Calu3 (cell line): ENCODE results near the genes B3GALT4 and RGL2.

GRCh38 chr6:32980763-32981349 is 12.5 kb downstream of the BRD2 start:
- PRO-cap = no peak

DNA sequence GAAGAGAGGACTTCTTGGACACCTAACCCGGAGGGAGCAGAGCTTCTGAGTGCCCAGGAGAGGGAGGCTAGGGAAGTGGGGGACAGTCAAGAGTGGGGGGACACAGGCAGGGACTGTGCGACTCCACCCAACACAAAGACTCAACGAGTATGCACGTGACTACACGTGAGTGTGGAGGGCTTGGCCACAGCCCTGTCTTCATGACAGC is 30.3 kb downstream of the COL11A2 start:
- PRO-cap = no peak

DNA sequence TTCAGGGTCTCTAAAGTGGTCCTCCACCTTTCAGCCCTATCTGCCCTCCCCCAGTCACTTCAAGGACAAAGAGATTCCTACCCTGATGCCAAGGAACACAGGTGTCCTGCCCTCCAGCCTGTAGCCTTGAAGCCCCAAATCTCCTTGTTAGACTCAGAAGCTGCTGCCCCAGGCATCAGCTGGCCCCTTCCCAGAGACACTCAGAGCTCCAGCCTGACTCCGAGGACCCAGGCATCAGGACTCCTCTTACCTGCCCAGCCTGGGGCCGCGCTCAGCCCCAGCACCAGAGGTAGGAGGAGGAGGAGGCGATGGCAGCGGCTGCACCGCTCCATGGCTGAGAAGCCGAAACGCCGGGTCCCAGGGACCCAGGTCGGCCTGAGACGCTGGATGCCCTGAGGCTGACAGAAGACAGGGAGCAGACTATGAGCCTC is 343 bp downstream of the COL11A2 start:
- PRO-cap = no peak

DNA sequence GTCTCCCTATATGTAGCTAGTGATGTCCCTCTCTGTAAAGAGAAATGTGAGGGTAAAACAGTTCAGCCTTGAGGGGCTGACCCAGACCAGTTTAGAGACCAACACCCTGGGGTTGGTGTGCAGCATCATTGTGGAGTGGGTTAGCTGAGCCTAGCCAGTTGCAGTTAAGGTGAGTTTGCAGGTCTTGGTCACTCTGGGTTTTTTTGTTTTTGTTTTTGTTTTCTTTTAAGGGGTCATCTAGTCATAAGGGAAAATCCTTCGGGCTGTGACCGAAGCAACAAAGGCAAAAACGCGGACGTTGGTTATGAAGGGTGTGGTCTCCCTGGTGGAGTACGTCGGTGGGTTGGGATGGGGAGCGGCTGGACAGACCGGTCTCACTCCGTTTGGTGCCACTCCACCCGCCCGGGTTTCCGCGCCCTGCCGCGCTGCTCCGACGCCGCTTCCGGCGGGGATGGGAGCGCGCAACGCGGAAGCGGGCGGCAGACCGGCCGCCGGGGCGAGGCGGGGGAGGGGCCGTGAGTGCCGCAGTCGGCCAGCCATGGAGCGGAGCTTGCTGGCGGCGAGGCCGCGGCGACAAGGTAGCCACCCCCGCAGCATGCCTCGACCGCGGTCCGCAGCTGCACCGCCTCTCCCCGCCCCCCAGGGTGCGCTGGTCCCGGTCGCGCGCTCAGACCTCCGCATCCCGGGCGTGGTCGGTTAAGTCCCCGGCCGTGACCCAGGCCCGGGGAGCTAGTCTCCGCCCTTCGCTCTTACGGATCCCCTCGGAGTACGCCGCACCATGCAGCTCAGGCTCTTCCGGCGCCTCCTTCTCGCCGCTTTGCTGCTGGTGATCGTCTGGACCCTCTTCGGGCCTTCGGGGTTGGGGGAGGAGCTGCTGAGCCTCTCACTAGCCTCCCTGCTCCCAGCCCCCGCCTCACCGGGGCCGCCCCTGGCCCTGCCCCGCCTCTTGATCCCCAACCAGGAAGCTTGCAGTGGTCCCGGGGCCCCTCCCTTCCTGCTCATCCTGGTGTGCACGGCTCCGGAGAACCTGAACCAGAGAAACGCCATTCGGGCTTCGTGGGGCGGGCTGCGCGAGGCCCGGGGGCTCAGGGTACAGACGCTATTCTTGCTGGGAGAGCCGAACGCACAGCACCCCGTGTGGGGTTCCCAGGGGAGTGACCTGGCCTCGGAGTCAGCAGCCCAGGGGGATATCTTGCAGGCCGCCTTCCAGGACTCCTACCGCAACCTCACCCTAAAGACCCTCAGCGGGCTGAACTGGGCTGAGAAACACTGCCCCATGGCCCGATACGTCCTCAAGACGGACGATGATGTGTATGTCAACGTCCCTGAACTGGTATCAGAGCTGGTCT is at the start of gene B3GALT4:
B3GALT4 (plus strand) TSS at position 482 of the 1,349 bp plus-strand sequence.
- PRO-cap = bidirectional peak, plus-strand start at position 482 of the sequence, minus-strand start at position 367 of the sequence; bidirectional peak, plus-strand start at position 752 of the sequence, minus-strand start at position 819 of the sequence

GRCh38 chr6:33279599-33280022 is 2.7 kb downstream of the B3GALT4 start:
- PRO-cap = no peak

DNA sequence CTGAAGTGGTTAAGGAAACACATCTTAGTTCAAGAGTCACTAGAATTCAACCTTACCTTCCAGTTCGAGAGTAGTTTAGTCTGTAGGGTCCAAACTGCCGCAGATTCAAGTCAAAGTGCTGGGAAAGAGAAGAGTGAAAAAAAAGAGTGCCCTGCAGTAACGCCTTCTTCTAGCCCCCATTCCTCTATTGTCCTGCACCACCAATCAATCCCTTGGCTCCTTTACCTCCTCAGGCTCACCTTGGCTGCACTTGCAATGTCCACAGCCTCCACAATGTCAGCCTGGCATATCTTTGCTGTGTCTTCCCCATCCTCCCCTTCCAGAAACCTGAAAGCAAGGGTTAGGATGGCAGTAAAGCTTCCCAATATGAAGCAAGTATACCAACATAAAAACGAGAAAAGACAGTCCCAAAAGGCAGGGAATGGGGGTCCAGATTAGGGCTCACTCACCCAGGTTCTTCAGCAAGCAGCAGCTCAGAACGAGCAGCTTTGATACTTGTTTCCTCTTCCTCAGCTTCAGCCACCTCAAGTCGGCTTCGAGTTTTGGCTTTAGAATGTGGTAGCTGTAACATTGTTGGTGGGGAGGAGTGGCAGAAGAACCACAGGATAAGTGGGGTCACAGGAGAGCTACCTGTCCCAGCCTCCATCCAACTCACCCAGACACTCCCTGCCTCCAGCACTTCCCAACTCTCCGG is 983 bp downstream of the WDR46 start:
- PRO-cap = no peak

DNA sequence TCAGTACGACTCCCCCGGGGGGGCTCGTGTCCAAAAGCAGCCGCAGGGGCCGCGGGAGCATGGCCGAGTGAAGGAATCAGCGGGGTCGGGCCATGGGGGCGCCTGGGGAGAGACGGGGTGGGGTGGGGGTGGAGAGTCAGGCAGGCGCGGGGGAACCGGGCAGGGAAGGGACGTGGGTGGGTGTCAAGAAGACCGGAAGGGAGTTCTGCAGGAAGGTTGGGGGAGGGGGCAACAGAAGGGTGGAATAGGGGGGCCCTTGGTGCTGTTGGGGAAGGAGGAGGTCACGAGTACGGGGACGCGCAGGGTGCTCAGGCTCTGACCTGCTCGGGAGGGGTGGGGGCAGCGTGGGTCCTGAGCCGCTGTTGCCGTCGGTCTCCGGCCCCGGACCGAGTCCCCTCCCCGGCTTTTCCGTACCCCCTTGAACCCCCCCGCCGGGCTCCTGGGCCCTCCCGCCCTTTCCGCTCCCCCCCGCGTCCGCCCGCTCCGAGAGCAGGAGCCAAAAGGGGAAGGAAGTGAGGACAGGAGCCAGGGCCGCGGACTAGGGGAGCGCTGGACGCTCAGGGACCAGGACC is at the start of gene RGL2:
RGL2 (minus strand) TSS at position 393 of the 572 bp plus-strand sequence.
- PRO-cap = bidirectional peak, plus-strand start at position 499 of the sequence, minus-strand start at position 393 of the sequence

DNA sequence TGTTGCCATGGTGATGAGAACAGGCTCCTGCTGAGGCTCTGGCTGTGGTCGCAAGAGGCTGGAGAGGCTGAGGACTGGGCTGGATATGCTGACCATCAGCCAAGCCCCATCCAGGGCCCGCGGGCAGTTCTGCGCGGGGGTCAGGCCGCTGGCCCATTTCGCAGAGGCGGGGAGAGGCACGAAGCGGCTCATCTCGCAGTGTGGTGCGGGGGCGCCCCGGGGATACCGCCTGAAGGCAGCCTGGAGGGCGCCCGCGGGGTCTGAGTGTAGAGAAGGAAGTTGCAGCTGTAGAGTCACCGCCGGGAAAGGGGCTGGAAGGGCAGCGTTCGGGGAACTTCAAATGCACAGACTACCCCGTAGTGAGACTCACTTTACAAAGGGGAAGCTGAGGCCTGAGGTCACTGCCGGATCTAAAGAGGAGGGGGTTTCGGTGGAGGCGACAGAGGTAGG is 635 bp downstream of the TAPBP start:
- PRO-cap = unidirectional peak, plus-strand start at position 54 of the sequence; unidirectional peak, plus-strand start at position 157 of the sequence; bidirectional peak, plus-strand start at position 290 of the sequence, minus-strand start at position 289 of the sequence

DNA sequence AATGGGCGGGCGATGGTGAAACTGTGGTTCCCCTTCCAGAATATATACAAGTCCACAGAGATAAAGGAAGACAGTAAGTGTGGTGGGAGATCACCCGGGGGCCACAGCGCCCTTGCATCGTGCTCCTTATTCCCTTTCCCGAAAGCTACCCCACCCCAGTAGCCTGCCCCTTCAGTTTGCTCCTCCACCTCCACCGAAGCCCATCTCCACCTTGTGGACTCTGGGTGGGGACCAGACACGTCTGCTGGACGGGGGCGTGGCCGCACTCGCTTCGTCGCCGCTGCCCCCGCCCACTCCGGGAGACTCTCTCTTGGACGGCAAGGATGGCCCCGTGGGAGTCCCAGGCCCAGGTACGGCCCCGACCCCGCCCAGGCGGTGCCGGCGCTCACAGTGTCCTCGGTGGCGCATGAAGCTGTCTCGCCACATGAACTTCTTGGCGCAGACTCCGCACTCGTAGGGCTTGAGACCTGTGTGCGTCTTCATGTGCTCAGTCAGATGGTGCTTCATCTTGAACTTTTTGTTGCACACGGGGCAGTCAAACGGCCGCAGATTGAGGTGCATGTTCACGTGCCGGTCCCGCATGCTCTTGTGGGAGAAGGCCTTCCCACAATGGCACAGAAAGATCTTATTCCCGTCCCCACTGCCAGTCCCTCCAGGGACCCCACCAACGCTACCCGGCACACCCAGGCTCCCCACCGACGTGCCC is 1.1 kb upstream of the TAPBP start:
- PRO-cap = bidirectional peak, plus-strand start at position 301 of the sequence, minus-strand start at position 213 of the sequence; unidirectional peak, minus-strand start at position 622 of the sequence

DNA sequence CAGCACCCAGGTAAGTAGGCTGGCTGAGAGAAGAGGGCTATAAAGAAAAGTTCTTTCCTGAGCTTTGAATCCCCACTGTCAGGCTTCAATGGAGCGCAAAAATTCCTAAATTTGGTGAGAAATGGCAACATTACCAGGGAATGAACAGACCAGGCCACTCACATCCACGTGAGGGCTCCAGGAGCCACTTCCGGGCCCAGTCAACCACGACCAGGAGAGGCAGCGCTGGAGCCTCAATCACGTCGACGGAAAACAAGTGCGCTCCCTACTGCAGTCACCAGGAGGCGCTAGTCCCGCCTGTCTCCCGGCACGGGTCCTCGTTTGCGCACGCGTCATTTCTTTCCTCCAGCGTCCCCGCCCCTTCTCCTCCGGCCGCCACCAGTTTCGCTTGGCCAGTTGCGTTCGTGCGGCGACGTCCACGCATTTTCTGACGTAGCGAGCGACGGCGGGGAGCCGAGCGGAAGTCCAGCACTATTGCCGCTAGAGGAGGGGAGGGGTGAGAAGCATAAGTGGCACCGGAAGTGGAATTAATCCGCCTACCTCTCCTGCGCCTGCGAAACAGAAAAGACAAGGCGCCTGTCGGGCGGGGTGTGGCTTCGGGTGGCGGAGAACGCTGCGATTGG is 382 bp upstream of the KIFC1 start:
- PRO-cap = bidirectional peak, plus-strand start outside the sequence, minus-strand start at position 189 of the sequence

- PRO-cap = no peak
Measured at GRCh38 chr6:33416870-33417021, 1.2 kb downstream of the CUTA start.

DNA sequence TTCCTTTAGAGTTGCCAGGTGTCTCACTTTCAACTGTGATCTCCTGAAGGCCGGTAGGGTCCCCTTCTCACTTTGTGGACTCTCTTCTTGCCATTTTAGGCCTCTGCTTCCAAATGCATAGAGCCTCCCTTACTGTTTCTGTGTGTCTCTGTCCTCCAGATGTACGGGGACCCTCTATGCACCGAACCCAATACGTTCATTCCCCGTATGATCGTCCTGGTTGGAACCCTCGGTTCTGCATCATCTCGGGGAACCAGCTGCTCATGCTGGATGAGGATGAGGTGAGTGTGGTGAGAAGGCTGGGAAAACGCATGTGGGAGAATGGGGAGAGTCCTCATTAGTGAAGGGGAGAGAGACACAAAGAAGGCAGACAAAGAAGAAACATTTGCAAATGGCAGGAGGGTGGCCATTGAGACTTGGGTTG is 3.5 kb downstream of the SYNGAP1 start:
- PRO-cap = no peak

DNA sequence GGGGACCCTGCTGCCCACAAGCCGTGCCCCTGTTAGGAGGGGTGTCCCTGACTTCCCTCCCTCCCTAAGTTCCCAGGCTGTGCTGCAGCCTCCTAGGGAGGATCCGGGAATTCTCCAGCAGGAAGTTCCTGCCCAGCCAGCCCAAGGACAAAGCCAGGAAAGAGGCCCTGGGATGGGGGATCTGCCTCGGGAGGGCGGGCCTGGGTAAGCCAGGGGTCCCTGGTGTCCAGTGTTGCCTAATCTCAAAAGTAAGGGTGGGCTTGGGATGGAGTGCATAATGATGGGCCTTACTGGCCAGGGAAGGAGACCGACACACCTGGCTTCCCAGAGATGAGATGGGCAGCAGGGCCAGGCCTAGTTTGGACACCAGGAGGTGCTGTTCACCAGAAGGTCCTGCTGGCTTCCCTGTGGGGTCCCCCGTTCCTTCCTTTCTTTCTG is 9.4 kb upstream of the BAK1 start:
- PRO-cap = no peak

GRCh38 chr6:33589904-33590644 is 10.0 kb upstream of the BAK1 start:
- PRO-cap = bidirectional peak, plus-strand start at chr6:33590460, minus-strand start at chr6:33590322

GRCh38 chr6:33590665-33591396 is 10.8 kb upstream of the BAK1 start:
- PRO-cap = bidirectional peak, plus-strand start at chr6:33591009, minus-strand start at chr6:33590896

- PRO-cap = no peak
Measured at GRCh38 chr6:33627850-33628413, 6.8 kb downstream of the ITPR3 start.

DNA sequence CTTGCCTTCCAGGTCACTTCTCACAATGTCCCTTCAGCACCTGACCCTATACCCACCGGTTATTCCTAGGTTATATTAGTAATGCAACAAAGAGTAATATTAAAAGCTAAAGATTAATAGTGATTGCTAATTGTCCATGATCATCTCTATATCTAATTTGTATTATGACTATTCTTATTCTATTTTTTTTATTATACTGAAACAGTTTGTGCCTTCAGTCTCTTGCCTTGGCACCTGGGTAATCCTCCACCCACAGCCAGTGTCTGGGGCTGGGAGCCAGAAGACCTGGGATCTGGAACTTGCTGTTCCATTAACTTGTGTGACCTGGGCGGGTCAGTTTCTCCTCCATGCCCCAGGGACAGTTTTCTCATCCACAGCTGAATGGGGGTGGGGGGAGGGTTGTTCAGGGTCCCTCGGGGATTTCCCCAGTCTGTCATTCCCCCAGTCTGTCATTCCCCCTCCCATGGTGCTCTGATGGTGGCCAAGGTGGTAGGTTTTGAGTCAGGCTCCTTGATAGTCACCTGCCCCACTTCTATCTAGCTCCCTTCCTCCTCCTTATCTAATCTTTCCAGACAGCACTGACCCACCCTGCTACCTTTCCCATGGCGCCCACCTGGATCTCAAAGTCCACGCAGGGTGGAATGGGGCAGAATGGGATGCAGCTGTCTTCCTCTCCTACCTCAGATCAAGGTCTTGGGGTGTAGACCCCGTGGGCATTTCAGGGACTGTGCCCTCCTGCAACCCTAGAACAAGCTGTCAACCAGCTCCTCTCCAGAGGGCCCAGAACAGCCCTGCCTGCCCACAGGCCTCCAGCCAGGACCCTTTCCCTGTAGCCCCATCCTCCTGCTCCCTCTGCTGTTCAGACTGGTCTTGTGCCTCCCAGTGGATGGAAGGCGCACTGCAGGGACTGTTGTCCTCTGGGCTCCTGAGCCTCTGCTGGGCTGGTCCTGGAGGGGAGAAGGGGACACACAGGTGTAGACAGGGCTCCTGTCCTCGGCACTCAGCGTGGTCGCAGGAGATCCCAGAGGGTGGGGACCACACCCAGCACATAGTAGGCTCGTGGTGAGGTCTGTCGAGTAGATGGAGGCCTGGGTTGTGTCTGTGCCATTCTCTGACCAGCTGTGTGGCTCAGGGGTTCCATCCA is 11.1 kb downstream of the ITPR3 start:
- PRO-cap = no peak

DNA sequence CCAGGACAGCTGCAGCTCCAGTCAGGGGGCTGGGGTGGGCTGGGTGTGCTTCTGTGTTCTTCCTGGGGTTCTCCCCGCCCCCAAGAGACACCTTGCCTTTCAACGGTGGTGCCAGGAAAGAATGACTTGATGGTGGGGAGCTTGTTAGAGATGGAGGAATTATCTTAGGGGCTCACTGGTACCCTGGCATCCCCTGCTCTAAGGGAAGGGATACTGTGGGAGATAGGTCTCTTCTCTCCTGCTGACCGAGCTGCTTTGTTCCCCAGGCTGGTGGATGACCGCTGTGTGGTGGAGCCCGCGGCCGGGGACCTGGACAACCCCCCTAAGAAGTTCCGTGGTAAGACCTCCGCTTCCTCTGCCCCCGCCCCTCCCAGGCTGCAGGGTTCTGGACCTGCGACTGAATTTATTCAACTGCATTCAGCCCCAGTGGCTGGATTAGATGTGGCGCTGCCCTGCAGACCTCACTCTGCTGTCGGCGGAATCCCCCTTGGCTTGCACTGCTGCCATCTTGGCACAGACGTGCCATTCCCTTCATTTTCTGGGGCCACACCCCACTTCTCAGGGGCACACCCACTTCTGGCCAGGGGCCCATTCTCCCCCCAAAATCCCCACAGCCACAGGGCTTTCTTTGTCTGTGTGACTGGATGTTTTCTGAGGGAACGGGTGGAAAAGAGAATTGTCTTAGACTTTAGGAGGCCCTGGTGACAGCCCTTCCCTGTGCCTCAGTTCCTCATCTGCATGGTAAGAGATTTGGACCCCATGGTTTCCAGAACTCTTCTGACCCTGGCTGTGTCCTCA is 19.3 kb downstream of the ITPR3 start:
- PRO-cap = no peak

DNA sequence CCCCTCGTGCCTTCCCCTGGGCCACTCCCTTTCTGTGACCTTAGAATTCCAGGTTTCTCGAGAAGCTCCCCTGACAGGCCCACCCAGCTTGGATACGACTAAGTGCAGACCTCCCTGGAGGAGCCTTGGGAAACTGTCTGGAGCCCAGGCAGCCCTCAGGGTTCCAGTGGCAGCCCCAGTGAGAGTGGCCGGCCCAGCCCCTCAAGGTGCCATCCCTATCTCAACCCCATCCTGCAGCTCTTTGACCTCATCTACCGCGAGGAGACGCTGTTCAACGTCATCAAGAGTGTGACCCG is 20.9 kb downstream of the UQCC2 start:
- PRO-cap = no peak

DNA sequence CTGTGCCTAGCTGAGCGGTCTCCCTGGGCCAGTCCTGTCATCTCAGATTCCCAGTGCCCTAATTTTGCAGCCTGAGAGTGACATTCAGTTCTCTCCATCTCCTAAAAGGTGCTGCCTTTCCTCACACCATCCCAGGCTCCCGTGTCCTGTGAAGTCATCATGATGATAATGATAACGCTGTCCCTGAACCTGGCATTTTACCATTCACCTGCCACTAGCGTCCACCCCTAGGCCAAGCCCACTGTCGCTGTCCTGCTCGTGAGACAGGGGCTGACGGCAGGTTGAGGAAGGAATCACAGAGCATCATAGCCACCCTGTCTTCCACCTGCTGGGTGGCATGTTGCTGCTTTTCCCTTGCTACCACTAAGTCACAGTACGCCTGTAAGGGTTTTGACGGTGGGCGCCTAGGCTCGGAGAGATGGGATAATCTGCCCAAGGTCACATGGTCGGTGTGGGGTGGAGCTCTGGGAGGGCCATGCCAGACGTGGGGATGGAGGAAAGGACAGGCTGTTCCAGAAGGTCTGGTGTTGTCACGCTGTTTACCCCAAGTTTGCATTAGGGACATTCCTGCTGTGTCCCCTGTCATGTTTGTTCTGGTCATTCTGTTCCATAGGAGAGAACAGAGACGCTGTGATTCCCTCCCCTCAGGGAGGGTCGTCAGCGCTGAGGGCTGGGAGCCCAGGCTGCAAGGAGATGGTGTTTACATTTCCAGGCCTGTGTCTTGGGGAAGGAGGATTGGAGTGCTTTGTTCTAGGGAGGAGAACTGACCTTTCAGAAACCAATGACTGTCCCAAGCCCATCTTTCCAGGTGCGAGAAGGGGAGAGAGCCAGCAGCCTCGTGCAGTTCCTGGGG is 16.2 kb downstream of the IP6K3 start:
- PRO-cap = no peak